Placental pericyte (primary cell): ENCODE measurements around the genes CAV3 and THUMPD3.

GRCh38 chr3:5011312-5012330 lies 32.4 kb downstream of the BHLHE40 start:
- CAGE, long polyA plus RNA: no peak

DNA sequence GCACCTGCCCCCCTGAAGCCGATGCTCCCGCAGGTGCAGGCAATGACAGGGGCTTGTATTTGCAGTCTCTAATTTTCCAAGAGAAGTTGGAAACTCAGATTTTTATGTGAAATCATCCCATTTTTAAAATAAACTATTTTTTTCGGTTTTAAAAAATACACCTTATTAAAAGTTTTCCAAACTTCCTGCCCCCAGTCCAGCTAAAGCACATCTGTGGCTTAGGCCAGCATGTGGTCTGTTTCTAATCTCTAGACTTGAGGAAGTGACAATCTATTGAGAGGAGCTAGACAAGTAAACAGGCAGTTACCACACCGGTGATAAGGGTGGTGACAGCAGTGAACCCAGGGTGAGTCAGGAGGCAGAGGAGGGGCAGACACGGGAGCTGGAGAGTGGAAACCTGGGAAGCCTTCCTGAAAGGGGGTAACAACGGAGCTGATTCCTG lies 37.2 kb downstream of the BHLHE40 start:
- CAGE, long polyA plus RNA: no peak

- CAGE, long polyA plus RNA: no peak
Observed at GRCh38 chr3:5126593-5126986, 4.5 kb downstream of the ARL8B start.

- CAGE, long polyA plus RNA: no peak
Observed at GRCh38 chr3:5138606-5139027, 16.5 kb downstream of the ARL8B start.

DNA sequence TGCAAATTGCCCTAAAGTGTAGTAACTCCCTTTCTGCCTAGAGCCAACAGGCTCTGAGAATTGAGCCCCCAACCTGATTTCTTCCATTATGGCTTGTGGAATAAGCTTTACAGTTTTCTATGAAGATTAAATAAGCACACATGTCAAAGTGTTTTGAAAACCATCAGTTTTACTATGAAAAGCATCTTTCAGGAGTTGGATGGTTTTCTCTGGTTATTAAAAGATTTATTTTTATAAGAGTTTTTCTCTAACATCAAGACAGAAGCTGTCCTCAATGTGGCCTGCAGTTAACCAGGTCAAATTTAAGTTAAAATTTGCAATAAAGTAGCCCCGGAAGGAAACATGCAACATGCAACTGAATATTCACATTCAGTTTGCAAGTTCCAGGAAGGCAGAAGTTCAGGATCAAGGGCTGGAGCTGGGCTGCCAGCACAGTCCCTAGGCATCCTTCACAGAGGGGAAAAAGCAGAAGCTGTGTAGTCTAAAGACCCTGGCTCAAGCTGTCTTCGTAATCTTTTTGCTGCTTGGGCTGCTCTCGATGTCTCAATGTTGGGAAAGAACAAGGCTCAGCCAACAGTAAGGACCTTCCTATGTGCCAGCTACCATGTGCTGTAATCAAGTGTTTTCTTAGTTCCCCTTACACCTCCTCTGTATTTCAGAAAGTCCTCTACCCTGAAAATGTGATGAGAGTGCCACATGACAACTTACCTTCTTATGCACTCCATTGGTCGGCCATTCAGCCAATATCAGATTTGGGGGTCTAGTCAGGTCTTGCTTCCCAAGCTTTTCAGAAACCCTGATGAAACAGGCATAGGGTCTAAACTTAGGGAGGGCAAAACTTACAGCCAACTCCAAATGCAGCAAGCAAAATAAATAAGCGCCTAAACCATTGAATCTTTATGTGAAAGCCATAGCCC lies 1.5 kb upstream of the EDEM1 start:
- CAGE, long polyA plus RNA: no peak

DNA sequence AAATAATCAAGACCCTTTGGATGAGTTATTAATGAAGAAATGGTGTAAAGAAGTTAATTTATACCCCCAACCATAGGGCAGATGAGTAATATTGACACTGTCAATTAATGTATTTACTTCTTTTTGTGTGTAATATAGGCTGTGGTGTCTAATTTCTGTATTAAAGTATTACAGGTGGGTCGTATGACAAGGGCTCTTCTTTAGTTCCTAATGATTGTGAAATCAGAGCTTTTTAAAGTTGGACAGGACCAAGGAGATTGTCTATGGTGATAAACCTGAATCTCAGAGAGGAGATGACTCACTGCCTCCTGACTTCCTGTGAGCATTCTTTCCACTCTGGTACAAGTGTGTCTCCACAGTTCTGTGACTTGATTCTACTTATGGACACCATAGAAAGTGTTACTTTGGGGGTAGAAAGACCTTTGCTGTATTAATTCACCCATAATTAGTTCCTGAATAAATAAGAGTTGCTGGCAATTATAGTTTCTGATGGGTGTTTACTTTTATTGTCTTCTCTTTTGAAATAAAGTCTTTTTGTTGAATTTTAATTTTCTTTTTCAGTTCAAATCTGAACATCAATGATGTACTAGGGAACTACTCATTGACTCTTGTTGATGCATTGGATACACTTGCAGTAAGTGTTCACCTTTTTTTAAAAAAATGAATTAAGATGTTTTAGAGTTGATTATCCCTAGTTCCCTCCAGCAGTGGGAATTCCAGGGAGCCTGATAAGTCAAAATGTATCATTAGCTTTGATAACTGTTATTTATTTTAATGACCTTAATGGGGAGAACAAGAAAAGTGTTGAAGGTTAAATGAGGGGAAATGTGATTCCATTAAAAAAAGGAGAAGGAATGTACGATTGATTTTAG lies 7.4 kb downstream of the EDEM1 start:
- CAGE, long polyA plus RNA: no peak

- CAGE, long polyA plus RNA: no peak
Observed at GRCh38 chr3:5214898-5215380, 27.4 kb downstream of the EDEM1 start.

GRCh38 chr3:5216264-5217366 lies 29.1 kb downstream of the EDEM1 start:
- CAGE, long polyA plus RNA: no peak

DNA sequence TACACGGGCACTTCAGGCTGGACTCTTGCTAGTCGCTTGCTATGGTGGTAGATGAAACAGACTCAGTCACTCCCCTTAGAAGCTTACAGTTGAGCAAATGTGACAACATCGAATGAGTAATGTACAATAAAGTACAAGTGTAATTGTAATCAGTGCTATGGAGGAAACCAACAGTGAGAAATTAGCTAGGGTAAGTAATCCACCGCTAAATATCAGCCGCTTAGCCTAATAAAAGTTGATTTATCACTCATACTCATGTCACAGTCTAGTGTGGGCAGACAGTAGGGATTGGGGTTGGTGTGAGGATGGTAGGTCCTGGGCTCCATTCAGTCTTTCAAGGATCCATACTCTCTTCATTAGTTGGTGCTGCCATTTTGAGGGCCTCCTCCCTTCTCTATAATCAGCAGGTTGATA lies 693.5 kb downstream of the GRM7 start:
- CAGE, long polyA plus RNA: no peak

GRCh38 chr3:8488338-8488797 lies 13.3 kb upstream of the LMCD1 start:
- CAGE, long polyA plus RNA: no peak

DNA sequence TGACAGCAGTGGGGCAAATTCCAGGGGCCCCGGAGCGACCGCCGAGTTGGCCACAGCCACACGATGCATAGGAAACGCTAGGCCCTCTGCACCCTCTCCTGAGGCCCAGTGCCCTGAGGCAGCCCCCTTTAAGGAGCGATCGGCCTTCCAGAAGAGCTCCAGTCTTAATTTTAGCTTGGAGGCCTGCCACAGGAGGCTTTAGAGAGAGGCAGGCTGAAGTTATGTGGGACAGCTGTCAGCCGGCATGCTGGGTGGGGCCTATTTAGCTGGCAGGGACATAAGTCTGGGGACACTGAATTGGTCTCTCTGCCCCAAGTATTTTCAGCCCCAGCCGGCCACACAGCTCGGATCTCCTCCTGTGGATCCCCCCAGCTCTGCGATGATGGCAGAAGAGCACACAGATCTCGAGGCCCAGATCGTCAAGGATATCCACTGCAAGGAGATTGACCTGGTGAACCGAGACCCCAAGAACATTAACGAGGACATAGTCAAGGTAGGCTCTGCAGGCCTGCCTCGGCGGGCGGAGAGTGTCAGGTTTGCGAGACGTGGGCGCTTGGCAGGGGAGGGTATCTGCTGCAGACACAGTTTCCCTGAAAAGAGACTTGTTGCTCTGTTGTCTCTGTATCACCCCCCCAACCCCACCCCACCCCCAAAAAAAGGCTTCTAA lies at the start of gene CAV3:
CAV3 (plus strand) TSS at position 305 of the 667 bp plus-strand sequence.
- CAGE, long polyA plus RNA: no peak

DNA sequence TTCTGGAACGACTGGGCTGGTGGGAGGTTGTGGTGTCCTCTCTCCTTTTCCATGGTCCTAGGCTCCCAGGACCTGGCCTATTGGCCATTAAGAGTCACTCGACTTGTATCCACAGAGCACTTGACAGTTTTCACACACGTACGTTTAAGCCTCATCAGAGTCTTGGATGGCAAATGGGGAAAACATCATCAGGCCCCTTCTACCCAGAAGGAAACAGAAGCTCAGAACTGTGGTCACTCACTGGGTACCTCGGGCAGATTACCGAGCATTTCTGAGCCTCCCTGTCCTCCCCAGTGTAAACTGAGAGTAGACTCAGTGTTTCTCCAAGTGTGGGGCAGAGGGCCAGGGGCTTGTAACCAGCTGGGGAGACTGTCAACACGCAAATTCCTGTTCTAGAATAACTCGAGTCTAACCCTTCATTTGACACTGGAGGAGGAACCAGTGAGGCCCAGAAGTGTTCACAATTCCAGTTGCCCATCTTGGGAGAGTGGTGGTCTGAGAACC lies 86.1 kb upstream of the RAD18 start:
- CAGE, long polyA plus RNA: no peak

DNA sequence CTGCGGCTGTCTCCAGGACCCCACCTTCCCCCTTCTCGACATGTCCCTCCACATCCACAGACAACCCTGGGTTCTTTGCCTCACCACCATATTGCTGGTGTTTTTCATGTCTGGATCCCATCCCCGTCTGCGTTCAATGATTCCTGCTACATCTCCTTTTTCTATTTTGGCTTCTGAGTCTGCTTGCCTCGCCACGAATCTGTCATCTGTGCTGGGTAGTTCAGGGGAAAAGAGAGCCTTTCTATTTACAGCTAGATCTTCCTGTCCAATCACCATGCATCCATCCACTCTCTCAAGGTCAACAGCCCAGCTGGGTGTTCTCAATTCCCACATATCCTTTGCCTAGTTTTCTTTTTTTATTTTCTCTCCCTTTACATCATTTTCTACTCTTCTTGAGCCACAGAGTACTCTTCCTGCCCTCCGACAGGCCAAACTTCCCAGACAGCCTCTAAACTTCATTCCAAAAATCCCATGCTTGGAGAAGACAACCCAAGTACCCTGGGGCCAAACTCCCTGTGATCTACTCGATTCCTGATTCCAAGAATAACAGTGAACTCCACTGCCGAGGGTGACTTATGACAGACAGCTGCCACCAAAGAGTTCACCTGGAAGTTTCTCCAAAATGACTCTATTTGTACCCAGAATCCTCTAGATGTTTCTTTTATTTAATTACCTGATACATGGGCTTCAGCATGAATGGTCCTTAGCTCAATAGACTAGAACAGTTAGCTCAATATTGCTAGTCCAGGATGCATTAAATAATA lies 104.9 kb upstream of the RAD18 start:
- CAGE, long polyA plus RNA: no peak

GRCh38 chr3:9249869-9250320 lies 449 bp upstream of the SRGAP3 start:
- CAGE, long polyA plus RNA: no peak

DNA sequence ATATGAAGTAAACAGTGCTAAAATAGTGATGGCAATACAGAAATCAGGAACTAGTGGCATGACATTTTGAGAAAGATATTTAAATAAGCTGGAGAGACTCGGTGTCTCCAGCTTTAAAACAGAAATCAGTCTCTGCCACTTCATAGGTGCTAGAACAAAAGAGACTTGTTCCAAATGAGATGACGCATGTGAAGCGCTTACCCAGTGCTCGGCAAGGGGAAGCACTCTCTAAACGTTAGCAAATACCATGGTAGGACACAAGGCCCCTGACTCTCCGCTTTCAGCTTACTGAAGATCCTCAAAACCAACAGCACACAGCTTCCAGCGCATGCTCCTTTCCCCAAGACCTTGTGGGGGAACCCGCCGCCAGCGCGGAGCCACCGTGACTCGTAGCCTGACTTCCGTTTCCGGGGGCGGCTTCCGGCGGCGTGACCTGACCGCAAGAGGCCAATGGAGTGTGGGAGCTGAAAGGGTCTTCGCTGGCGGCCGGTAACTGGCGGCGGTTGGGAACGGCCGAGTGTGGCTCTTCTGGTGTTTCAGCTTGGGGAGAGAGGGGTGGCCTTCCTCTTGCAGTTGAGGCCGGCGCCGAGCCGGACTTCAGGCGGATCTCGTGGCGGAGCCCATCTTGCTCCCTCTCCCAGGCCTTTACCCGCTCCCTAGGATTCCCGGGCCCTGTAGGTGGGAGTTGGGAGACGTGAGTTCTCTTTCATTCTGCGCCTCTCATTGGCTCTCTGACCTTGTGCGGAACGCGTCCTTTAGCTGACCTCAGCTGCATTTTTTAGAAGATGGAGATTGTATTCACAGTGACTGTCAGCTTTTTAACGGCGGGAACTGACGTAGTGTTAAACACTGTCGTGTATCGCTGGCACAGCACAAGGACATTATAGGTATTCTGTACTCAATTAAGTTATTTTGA lies at the start of gene THUMPD3:
THUMPD3 (plus strand) TSS at position 416 of the 916 bp plus-strand sequence.
- CAGE, long polyA plus RNA: no peak

DNA sequence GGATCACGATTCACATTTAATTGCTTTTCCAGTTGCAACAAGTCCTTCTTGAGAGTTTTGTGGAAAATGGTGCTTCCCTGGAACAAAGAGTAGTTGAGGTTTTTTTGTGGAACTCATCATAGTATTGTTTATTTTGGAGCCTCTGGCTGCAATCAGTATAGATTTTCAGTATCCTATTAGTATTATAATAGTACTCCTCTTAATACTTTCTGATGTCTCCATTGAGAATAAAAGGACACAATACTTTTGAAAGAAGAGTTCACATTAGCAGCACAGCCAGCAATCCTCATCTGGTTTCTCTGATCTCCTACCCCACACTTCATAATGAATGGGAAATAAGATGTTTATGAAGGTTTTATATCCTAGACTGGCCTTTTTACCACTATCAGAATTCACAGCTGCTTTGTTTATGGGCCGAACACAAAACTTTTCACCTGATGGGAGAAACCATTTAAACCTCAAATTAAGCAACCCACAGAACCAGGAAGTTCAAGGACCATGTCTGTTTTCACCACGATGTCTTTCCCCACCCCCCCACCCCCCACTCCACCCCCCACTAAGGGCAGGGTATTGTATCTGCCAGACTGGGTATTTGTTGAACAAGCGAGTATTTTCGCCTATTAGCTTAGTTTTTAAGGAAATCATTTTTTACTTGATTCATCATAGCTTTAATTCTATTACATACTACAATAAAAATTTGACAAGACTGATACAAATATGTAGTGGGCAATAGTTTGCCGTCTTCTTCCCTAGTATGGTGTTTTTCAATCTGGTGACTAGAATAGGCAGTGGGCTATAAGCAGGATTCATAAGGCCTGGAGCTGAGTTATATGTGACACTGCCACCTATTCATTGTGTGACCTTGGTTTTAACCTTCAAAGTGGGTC lies 11.3 kb upstream of the SETD5 start:
- CAGE, long polyA plus RNA: no peak

DNA sequence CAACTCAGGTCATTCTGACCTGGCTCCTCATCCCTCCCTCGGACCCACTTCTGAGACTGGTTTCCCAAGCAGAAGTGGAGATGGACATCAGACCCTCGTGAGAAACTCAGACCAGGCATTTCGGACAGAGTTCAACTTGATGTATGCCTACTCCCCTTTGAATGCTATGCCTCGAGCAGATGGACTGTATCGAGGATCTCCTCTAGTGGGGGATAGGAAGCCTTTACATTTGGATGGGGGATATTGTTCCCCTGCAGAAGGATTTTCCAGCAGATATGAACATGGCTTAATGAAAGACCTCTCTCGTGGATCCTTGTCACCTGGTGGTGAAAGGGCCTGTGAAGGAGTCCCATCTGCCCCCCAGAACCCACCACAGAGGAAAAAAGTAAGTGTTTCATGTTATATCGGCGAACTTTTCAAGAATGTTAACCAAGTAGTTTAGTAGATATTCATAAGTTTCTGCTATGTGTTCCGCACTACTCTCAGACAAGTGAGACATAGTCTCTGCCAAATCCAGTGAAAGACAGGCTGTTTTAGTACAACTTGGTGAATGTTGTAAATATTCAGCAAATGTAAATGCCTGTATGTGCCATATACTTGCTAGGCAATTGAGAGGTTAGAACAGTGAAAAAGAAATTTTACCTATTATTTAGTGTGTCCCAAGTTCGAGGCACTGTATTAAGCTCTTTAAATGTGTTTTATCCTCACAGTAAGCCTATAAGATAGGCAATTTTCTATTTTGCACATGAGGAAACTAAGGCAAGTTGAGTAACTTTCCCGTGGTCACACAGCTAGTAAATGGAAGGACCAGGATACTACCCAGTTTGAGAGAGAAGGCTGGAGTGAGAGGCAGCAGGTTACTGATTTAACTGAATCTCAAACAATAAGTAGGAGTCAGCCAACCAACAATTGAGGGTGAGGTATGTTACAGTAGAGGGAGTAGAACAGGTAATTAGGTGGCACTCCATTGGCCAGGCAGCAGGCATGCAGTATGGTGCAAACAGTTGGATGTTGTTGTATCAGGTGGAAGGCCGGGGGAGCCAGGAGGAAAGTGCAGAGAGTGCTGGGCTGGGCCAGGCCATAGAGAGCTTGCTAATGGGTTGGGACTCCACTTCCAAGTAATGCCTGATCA lies 73.5 kb downstream of the SETD5 start:
- CAGE, long polyA plus RNA: no peak

GRCh38 chr3:9742904-9743386 lies 6.8 kb upstream of the OGG1 start:
- CAGE, long polyA plus RNA: no peak

GRCh38 chr3:9743387-9743803 lies 6.4 kb upstream of the OGG1 start:
- CAGE, long polyA plus RNA: no peak

DNA sequence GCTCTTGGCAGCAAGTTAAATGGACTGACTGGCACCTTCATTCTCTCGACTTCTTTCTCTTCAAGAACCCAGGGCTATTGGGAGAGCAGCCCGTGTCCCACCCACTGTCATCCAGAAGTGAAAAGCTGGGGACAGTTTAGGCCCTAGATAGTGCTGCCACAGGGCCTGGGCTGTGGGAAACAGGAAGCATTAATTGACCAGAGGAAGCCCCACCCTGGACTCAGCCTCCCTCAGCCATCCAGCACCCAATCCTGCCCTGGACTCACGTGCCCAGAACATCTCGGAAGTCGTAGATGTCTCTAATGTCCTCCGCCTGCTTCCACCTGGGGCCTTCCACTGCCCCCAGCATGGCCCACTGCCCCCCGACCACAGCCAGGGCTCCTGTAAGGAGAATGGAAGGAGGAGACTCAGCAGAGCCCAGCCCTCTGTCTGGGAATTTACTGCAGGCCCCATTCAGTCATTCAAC lies 2.3 kb downstream of the CAMK1 start:
- CAGE, long polyA plus RNA: no peak